Measurements from ENCODE around the genes FAM47B and H2AP.

DNA sequence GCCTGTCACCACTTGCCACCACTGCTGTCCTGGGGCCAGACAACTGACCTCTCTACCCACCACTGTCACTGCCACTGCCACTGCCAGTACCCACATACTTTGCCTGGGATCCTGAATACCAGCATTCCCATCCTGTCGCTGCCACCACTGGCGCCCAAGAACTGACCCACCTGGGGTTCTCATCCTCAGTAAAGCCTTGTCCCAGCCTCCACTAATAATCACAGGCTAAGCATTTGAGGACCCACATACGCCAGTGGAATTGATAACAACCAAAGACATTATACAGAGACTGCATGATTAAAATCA is 507.1 kb downstream of the MAGEB5 start:
- PRO-cap, result unidirectional peak, minus-strand start at position 149 of the sequence

- PRO-cap, result unidirectional peak, plus-strand start at chrX:30574533
Measured at GRCh38 chrX:30574156-30574695, 3.3 kb downstream of the TASL start.

DNA sequence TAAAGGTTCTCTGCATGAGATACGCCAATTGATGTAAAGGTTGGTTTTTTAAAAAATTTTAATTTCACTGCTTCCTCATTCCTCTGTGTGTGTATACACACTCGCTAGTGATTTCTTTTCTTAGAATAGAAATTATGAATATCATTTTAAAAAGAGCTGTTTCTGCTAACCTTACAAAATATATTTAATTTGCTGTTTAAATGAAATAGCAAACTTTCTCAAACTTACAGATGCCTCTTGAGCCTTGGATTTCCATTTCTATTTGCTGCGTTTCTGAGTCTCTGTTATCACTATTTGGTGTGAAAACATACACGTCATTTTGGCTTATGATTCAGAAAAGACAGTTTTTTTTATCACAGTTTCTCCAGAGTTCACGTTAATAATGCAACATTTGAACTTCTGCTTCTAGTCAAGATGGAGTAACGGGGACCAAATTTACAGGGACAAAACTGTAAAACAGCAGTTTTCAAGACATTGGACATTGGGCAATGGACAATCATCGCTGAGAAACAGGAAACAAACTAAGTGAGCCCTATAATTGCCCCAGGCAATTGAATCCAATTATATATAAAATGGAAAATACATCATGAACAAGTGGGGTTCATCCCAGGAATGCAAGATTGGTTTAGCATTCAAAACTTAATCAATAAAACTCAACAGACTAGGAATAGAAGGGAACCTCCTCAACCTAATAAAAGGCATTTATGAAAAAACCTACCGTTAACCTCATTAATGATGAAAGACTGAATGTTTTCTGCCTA is 36.1 kb upstream of the TASL start:
- PRO-cap, result no peak

- PRO-cap, result no peak
Measured at GRCh38 chrX:31507994-31508621, 436.3 kb upstream of the FTHL17 start.

- PRO-cap, result no peak
Measured at GRCh38 chrX:31993644-31994029, 921.8 kb upstream of the FTHL17 start.

- PRO-cap, result no peak
Measured at GRCh38 chrX:33339270-33339600, 127.9 kb upstream of the DMD start.

DNA sequence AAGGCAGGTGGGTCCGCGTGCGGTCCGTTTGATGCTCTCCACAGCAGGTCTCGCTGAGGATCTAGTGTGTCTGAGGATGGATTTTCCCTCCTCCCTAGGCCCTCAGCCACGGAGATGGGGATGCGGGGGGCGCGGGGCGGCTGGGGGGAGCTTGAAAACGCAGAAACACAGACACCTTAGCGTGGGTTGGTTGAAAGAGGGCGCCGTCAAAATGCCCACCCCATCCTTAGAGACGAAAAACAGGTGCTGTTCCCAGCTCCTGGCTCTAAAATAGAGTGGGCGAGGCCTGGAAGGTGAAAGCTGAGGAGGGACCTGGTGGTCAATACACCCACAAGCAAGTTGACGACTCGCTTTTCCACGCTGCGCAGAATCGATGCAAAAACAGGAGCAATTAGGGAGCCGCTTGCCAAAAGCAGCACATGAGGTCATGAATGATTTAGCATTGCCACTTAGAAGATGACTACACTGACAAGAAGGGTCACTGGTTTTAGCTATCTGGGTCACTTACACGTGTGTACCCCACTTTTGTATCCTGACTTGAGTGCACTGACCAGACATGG is 405.4 kb downstream of the FAM47A start:
- PRO-cap, result no peak

GRCh38 chrX:33741855-33742345 is 390.2 kb downstream of the FAM47A start:
- PRO-cap, result no peak

DNA sequence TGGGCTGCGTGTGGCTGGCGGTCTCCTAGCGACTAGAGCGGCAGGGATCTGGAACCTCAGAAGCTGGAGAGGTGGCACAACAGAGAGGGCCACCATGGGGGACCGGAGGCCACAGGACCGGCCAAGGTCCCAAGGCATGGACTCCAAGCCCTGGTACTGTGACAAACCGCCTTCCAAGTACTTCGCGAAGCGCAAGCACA is at the start of gene FAM47B:
Gene FAM47B (plus strand): TSS at position 59 of the 200 bp plus-strand sequence.
- PRO-cap, result no peak

- PRO-cap, result no peak
Measured at GRCh38 chrX:35439875-35440130, 358.3 kb upstream of the MAGEB16 start.

GRCh38 chrX:36720120-36720468 is 288.1 kb upstream of the FAM47C start:
- PRO-cap, result unidirectional peak, plus-strand start at chrX:36720322

GRCh38 chrX:36958625-36959123 is 49.5 kb upstream of the FAM47C start:
- PRO-cap, result no peak

- PRO-cap, result no peak
Measured at GRCh38 chrX:37811219-37811948, 31.5 kb downstream of the CYBB start.

- PRO-cap, result no peak
Measured at GRCh38 chrX:37990704-37990993, at the start of gene H2AP. Gene H2AP, plus strand, starts transcription at chrX:37990779.

GRCh38 chrX:38221407-38221859 is 762 bp upstream of the SRPX start:
- PRO-cap, result no peak

DNA sequence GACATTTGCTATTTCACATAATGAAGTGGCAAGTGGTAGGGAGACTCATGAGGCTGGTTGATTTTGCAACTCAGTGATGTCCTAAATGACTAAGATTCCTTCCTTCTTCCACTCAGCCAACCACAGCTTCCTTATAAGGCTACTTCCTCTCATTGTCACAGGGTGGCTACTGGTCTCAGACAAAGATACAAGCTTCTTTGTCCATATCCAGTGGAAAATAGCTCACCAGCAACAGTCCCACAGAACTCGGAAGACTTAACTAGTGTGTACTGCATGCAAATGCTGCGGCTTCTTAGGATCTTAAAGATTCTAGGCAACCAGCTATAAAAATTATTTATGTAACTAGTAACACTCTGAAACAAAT is 5.2 kb upstream of the OTC start:
- PRO-cap, result no peak

- PRO-cap, result no peak
Measured at GRCh38 chrX:38805614-38806463, 4.6 kb downstream of the MID1IP1 start.

DNA sequence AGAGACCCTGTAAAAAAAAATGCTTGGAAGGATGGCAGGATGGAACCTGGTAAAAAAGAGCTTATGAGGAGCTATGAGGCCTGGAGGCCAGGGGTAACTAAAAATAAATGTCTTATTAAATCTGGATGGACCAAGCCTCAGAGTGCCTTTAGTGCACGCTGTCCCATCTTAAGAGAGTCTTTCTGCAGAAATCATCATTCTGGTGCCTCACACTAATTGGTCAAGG is 525.8 kb downstream of the BCOR start:
- PRO-cap, result no peak

GRCh38 chrX:39730473-39730797 is 367.3 kb downstream of the BCOR start:
- PRO-cap, result no peak

DNA sequence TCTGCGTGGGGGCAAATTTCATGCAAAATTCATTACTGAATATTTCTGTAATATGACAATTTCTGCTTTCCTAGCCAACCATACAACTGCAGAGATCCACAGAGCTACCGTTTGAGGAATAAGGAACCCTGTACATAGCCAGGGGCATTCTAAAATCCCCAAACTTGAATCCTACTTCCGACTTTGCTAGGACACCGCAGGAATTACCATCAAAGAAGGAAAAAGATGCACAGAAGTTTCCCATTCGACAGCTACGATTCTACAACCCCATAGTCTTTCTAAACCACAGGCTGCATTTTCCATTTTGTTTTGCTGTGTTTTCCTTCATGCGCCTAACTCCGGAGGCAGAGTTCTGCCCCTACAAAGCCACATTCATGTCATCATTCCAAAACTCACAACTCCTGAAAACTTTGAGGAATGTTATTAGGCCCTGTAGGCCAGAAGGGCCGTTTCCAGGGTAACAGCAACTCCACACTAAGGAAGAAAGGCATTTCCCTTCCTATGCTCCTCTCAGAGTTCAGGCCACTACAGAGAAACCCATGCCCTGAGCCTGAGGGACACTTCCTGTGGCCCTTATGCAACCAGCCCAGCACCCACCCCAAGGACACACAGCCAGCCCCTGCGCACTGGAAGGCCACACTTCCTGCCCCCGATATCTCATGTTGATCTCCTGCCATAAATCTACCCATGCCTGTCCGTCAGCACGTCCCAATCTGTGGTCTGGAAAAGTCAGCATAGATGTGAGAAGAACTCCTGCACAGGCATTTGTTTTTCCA is 289.4 kb downstream of the BCOR start:
- PRO-cap, result no peak

Data from paraaortic lymph node (tissue), 1 donor.